HT1080 (cell line): ENCODE measurements around the gene TBC1D30.

RAMPAGE:
- cytosol, long total RNA, result no peak
- long total RNA, result no peak
- nucleus, long total RNA, result no peak
These were observed 964 bp downstream of the METTL1 start for GRCh38 chr12:57770868-57771413.

GRCh38 chr12:57824256-57824761 lies 5.8 kb upstream of the AVIL start:
RAMPAGE:
- cytosol, long total RNA, result no peak
- long total RNA, result no peak
- nucleus, long total RNA, result no peak

DNA sequence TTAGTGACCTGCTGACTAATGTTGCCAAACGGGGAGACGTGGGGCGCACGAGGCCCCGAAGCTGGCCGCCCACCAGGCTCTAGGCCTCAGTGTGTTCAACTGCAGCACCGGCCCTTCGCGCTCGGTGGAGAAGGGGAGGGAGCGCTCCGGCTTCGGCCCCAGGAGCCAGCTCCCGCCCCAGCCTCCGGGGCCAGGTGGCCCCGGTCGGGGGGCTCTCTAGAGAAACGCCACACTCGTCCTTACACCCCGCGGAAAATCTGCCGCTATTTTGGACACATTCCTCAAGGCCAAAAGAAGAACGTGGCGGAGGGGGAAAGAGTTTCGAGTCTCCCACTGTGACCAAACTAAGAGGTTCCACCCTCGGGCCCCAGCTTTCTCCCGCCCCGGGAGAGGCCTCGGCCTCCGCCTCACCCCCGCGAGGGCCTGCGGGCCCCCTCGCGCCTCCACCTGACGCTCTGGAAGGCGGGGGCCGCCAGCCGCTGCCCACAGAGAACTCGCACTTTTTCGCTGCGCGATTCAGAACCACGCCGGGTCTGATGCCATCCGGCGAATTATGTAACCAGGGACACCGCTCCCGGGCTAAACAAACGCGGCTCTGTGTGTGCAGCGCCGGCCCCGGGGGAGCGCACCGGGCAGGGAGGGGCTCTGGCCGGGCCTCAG lies 1.4 kb downstream of the CTDSP2 start:
RAMPAGE:
- cytosol, long total RNA, result no peak
- long total RNA, result no peak
- nucleus, long total RNA, result no peak

GRCh38 chr12:58596995-58597194 lies 323.4 kb downstream of the LRIG3 start:
RAMPAGE:
- cytosol, long total RNA, result no peak
- long total RNA, result no peak
- nucleus, long total RNA, result no peak

RAMPAGE:
- cytosol, long total RNA, result no peak
- long total RNA, result no peak
- nucleus, long total RNA, result no peak
These were observed 138.7 kb downstream of the LRIG3 start for GRCh38 chr12:58781576-58782131.

RAMPAGE:
- cytosol, long total RNA, result no peak
- long total RNA, result no peak
- nucleus, long total RNA, result no peak
These were observed 20.5 kb downstream of the LRIG3 start for GRCh38 chr12:58899771-58900323.

DNA sequence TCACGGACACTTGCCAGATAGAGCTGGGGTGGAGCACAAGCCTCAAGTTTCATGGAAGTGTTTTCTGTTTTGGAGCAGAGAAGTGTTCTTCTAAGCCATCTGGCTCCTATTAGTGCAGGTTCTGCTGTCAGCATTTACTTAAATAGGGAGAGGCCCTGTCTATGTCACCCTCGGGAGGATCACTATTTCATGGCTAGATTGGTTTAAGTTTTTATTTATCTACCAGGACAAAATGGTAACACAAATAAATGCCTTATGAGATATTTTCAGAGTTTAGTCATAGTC lies 85.3 kb upstream of the LRIG3 start:
RAMPAGE:
- cytosol, long total RNA, result no peak
- long total RNA, result no peak
- nucleus, long total RNA, result no peak

DNA sequence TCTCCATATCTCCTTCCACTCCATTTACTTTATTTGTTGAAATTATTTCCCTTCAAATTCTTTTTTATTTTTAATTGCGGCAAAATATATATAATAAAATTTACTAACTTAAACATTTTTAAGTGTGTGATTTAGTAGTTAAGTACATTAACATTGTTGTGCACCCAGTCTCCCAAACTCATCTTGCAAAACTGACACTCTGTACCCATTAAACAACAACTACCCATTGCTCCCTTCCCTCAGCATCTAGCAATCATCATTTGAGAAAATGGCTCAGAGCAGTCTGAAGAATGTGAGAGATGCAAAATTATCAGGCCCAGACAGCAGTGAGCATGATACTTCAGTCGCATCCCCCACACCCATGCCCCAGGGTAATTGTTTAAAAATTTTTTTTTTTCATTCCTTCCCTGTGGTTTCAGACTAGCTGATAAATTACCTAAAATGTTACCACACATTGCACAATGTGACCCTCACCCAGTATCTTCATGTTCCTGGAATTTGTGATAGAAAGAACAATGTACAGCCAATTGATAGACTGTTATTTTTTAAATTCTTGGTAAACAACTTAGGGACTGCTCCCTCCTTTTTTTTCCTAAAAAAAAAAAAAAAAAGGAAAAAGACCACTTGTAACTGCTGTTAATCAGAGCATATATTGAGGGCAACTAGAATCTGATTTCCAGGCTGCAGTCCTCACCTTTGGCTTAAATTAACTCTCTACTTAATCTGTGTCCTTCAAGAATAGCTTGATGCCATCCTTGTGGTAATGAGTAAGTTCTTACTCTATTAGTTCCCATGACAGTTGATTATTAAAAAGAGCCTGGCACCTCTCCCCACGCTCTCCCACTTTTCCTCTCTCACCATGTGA lies 11.3 kb upstream of the USP15 start:
RAMPAGE:
- cytosol, long total RNA, result no peak
- long total RNA, result no peak
- nucleus, long total RNA, result no peak

DNA sequence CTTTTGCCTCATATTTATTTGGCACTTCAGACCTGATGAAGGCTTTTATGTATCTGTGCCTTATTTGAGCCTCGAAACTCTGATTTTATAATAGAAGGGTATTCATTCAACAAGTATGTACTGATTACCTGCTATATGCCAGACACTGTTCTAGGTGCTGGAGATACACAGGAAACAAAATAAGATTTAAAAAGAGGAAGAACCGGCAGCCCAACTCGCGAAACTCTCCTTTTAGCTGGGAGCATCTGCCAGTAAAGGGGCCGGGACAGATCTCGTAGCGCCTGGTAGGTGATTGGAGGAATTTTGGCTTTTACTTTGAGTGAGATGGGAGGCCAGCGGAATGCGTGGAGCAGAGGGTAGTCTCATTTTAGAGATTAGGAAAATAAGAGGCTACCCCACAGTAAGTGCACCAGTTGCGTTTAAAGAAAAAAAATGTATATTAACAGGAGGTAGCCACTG lies 621 bp upstream of the MON2 start:
RAMPAGE:
- cytosol, long total RNA, result no peak
- long total RNA, result no peak
- nucleus, long total RNA, result no peak

RAMPAGE:
- cytosol, long total RNA, result no peak
- long total RNA, result no peak
- nucleus, long total RNA, result no peak
These were observed 21.3 kb downstream of the MON2 start for GRCh38 chr12:62487976-62488328.

GRCh38 chr12:62676525-62676976 lies 209.9 kb downstream of the MON2 start:
RAMPAGE:
- cytosol, long total RNA, result no peak
- long total RNA, result no peak
- nucleus, long total RNA, result no peak

GRCh38 chr12:63150054-63150714 lies 817 bp downstream of the AVPR1A start:
RAMPAGE:
- cytosol, long total RNA, result no peak
- long total RNA, result no peak
- nucleus, long total RNA, result no peak

DNA sequence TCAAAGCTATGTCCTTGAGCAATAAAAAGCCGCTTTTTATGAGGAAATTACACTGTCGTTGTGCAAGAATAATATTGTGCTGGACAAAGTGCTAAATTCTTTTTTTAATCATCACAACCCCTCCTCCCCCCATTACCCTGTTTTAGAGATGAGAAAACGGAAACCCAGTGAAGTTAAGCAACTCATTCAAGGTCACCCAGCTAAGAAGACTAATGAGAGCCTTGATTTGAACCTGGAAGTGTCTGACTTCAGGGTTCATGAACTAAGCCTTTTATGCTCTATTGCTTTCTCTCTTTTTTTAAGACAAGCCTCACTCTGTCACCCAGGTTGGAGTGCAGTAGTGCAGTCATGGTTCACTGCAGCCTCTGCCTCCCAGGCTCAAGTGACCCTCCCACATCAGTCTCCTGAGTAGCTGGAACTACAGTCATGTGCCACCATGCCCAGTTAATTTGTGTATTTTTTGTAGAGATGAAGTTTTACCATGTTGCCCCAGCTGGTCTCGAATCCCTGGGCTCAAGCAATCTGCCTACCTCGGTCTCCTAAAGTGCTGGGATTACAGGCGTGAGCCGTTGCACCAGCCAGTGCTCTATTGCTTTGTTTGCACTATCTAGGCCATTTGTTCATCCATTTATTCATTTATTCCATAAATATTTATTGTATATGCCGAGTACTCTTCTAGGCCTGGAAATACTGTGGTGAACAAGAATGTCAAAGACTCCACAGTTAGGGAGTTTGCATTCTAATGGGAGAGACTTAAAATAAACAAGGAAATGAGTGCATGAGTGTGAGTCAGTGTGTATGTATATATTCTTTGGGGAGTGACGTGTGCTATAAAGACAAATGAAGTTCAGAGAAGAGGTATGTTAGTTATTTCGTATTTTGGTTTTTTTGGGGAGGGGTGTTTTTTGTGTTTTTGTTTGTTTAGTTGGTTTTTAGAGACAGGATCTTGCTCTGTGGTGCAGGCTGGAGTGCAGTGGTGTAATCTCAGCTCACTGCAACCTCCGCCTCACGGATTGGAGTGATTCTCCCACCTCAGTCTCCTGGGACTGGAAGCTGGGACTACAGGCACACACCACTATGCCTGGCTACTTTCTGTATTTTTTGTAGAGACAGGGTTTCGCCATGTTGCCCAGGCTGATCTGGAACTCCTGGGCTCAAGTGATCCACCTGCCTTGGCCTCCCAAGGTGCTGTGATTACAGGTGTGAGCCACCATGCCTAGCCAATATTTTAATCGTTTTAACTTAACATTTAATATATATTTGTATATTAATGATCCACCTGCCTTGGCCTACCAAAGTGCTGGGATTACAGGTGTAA lies 74.1 kb downstream of the SRGAP1 start:
RAMPAGE:
- cytosol, long total RNA, result no peak
- long total RNA, result no peak
- nucleus, long total RNA, result no peak

DNA sequence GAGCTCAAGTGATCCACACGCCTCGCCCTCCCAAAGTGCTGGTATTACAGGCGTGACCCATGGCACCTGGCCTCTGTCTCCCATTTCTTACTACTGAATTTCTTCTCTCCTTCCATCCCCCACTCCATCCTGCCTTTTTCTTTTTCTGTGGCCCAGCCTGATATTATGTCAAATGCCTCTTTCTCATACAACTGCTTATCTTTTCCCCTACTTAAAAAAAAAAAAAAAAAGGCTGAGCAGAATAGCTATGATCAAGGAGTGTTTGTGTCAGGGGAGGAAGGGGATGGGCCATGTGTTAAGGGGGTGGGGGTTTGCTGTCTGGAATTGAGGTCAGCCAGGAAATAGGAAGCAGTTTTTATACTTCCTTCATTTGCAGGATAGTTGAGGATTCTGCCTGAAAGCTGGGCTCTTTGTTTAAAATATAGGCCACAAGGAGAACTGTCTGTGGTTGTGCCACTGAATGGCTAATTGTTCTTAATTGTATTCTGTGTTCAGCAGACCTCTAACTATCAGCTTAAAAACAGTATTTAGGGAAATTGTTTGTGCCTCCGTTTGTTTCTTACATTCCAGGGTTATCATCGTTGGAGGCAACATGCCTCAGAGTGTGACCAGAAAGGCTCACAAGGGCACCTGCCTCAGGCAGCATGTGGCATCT lies 95.8 kb downstream of the SRGAP1 start:
RAMPAGE:
- cytosol, long total RNA, result no peak
- long total RNA, result no peak
- nucleus, long total RNA, result no peak

GRCh38 chr12:63960096-63960448 lies 115.6 kb downstream of the SRGAP1 start:
RAMPAGE:
- cytosol, long total RNA, result no peak
- long total RNA, result no peak
- nucleus, long total RNA, result no peak

DNA sequence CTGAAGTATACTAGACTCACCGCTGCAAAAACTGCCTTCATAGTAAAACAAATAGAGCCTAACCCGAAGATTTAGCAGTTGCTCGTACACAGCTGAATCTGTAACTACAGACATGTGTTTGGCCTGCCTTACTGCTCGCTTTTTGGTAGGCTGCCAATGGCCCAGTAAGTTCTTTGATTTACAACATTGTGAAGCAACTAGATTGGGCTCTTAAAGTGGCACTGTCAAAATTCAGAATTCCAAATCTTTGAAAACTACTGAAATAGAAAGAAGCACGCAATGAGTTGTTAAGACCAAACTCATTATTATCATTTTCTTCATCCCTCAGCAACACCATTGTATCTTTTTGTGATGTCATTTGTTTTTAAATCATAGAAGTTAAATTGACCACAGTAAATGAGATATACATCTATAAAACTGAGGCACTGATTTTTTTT lies 138.8 kb downstream of the KICS2 start:
RAMPAGE:
- cytosol, long total RNA, result no peak
- long total RNA, result no peak
- nucleus, long total RNA, result no peak

RAMPAGE:
- cytosol, long total RNA, result no peak
- long total RNA, result no peak
- nucleus, long total RNA, result no peak
These were observed 41.9 kb downstream of the RASSF3 start for GRCh38 chr12:64652259-64652572.

DNA sequence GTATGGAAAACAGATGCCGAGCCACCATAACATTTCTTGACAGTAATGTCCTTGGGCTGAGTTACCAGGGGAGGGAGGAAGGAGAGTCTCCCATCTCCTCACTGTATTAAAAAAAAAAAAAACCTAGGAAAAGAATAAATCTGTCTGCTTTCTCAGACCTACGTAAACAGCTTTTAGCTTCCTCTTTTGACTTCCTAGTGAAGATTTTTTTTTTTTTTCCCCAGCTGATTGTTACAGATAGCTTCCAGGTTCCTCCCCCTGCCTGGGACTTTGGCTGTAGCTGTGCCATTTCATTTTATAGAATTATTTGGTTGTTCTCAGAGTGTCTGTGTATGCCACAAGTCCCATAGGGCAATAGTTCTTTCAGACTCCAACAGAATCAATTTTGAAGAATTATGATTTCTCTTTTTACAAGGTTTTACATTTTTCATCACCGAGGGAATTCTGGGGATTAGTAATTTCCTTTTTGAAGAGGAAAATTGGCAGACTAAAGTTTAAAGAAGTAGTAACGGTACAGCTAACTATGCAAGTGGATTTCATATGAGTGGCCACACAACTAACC lies 23.1 kb upstream of the GNS start:
RAMPAGE:
- cytosol, long total RNA, result no peak
- long total RNA, result no peak
- nucleus, long total RNA, result no peak

DNA sequence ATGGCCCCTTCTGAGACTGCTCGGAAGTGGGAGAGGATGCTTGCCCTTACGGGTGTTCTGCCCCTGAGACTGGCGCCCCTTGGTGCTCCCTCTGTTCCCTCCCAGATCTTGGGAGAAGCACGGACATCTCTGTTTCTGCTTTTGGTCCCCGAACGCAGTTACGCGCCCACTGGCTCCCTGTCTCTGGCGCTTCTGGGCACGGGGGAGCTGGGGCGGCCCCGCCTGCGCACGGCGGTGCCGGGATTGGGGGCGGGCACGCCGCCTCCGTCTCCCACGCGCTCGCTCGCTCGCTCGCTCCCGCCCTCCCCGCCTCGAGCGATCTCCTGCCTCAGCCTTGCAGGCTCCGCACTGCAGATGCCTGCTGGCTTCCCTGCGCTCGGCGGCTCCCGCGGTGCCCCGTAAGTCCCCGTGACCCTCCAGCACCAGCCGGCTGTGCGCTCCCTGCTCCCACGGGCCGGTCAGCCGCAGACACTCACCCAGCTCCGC lies at the start of gene TBC1D30:
TBC1D30 (plus strand) TSS at position 331 of the 486 bp plus-strand sequence.
RAMPAGE:
- cytosol, long total RNA, result no peak
- long total RNA, result no peak
- nucleus, long total RNA, result no peak

RAMPAGE:
- cytosol, long total RNA, result no peak
- long total RNA, result no peak
- nucleus, long total RNA, result no peak
These were observed 26.1 kb downstream of the LEMD3 start for GRCh38 chr12:65195371-65195964.